ENCODE data around the genes CYSTM1, PCDHB2 and PCDHB4.

DNA sequence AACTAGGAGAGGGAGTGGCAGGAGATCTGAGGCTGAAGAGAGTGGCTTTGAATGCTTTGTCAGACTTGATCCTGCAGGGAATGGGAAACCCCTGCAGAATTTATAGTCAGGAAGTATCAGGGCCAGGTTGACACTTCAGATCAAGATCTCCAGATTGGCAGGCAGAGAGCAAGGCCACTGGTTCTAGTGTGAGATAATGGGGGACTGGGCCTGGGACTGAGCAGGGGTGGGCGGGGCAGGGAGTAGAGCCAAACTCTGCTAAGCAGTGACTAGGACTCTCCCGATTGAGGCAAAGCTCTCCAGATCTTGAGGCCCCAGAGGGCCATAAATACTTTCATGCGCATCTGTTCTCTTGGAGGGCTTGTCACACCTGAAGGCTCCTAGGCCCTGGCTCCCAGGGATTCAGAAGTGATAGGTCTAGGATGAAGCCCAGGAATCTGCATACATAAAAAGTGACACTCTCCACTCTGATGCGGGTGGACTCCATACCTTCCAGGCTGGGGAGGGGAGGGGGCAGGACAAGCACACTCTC is 9.3 kb upstream of the CYSTM1 start:
- PRO-cap = no peak
- RAMPAGE, long total RNA = no peak

DNA sequence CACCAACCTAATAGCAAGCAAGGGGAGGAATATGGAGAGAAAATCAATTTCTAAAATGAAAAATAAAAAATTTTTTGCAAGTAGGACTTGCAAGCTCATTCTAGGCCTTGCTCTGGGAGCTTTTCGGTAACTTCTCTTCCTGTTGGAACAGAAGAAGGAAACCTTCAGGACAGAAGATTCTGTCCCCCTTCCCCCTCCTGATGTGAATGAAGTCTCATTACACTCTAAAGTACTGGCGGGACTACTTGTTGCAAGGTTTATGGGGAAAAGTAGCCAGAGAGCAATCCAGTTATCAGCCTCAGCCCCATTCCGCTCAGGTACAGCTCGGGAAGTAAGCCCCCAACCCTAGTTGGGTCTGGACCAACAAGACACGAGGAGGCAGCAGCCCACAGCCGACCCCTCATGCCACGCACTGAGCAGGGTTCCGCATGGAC is 559 bp upstream of the CYSTM1 start:
- PRO-cap = no peak
- RAMPAGE, long total RNA = no peak

- PRO-cap = bidirectional peak, plus-strand start at chr5:140175211, minus-strand start at chr5:140175017
- RAMPAGE, long total RNA = start-site peak on the plus strand at chr5:140175084-140175241, 1,090 and 1,090 reads in 2 replicates
These were observed at the start of gene CYSTM1 for GRCh38 chr5:140174846-140175366. Gene CYSTM1, plus strand, starts transcription at chr5:140175188.

DNA sequence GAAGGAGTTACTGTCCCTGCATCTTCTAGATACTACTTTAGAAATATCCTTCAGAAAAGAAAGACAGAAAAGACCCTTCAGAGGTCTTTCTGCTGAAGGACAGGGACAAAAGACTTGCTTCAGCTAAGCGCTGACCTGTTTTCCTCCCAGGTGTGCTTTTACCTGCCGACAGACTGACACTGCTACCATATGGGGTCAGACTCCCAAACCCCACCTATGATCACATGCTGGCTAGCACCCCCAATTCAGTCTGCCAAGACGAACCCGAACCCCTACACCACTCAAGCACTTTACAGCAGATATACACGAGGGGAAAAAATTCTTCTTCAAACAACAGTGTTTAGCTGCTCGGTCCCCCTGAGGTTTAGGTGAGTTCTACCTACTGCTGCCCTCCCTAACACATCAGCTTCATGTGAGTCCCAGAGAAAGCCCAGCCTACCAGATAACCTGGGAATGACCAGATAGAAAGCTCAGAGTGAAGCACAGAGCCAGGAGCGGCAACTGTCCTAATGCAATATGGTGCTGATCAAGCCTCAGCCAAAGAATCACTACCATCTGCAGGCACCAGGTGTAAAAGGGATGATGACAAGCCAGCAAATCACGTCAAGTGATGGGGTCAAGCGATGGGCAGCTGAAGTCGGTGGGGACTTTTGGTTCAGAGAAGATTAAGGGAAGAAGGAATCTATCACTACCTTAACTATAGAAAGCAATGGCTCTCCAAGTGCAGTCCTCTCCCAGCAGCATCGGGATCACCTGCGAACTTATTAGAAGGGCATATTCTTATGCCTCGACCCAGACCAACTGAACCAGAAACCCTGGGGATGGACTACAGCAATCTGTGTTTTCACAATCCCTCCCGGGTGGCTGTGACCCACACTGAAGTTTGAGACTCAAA is 49.5 kb downstream of the PFDN1 start:
- PRO-cap = no peak
- RAMPAGE, long total RNA = no peak

- PRO-cap = unidirectional peak, plus-strand start at chr5:140293993
- RAMPAGE, long total RNA = no peak
These were observed 9.1 kb downstream of the PFDN1 start for GRCh38 chr5:140293805-140294228.

GRCh38 chr5:140333721-140334534 is 12.5 kb downstream of the HBEGF start:
- PRO-cap = no peak
- RAMPAGE, long total RNA = no peak

GRCh38 chr5:140445690-140446196 is 44.1 kb downstream of the ANKHD1 start:
- PRO-cap = no peak
- RAMPAGE, long total RNA = no peak

GRCh38 chr5:140486526-140487102 is 60.8 kb upstream of the EIF4EBP3 start:
- PRO-cap = no peak
- RAMPAGE, long total RNA = no peak

- PRO-cap = no peak
- RAMPAGE, long total RNA = no peak
These were observed 21.9 kb downstream of the CD14 start for GRCh38 chr5:140610940-140611662.

GRCh38 chr5:140632886-140633034 is 215 bp downstream of the CD14 start:
- PRO-cap = no peak
- RAMPAGE, long total RNA = no peak

GRCh38 chr5:140674592-140675242 is 1.3 kb upstream of the DND1 start:
- PRO-cap = no peak
- RAMPAGE, long total RNA = no peak

DNA sequence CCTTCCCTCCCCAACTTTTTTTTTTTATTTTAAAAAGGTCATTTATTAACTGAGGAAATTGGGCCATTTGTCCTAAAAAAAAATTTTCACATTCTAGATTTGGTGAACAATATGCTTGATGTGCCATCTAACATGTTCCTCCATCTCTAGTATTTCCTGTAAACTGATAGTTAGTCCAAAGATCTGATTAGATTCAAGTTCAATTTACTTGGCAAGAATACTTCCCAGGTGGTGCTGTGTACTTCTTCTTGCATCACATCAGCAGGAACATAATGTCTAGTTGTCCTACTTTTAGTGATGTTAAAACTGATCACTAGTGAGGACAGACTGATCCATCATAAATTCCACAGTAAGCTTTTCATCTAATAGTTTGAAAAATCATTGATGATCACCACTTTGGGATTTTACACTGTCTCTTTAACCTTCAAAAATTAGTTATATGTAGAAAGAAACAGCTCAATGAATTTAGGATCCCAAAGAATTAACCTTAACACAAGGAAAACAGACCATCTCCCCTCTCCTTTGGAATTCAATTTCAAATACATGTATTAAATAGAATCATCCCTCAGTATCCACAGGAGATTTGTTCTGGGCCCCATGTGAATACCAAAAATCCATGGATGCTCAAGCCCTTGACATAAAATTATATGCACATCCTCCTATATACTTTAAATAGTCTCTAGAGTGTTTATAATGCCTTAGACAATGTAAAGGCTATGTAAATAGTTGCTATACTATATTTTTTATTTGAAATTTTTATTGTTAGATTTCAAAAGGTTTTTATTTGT is 2.3 kb downstream of the HARS1 start:
- PRO-cap = no peak
- RAMPAGE, long total RNA = no peak

DNA sequence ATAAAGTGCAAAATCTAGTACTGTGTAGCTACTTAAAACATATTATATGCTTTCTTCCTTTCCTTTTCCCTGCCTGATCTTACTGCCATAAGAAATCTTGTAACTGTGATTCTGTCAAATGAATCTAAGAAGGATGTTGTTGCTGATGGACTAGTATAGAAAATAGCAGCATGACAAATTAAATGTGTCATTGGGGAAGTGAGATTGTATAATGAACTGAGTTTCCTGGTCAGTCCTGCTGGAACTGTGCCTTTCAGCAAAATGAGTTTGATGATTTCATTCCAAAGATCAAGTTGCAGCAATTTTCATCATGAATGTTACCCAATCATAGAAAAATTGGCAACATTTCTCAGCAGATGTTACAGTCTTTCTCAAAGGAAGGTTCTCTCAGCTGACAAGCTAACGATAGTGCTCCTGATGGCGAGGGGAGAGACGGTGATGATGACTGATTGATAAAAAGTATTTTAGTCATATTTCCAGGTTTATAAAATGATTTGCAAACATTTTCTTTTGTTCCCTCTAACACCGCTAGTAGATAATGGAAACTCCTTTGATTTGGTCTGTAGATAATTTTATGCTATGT is 10.7 kb downstream of the PCDHAC2 start:
- PRO-cap = no peak
- RAMPAGE, long total RNA = no peak

- PRO-cap = no peak
- RAMPAGE, long total RNA = no peak
These were observed 35.8 kb downstream of the PCDHAC2 start for GRCh38 chr5:141001830-141002770.

DNA sequence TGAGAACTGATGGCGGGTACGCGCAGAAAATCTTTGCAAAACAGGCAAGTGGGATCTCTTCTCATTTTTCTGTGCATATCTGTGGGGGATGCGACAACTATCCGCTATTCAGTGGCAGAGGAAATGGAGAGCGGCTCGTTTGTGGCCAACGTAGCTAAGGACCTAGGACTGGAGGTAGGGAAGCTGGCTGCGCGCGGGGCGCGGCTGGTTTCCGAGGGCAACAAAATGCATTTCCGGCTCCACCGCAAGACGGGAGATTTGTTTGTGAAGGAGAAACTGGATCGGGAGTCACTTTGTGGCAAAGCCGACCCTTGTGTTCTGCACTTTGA is 252 bp downstream of the PCDHB1 start:
- PRO-cap = no peak
- RAMPAGE, long total RNA = no peak

- PRO-cap = unidirectional peak, plus-strand start at chr5:141094635
- RAMPAGE, long total RNA = no peak
These were observed at the start of gene PCDHB2 for GRCh38 chr5:141094443-141095269. Gene PCDHB2, plus strand, starts transcription at chr5:141094615.

DNA sequence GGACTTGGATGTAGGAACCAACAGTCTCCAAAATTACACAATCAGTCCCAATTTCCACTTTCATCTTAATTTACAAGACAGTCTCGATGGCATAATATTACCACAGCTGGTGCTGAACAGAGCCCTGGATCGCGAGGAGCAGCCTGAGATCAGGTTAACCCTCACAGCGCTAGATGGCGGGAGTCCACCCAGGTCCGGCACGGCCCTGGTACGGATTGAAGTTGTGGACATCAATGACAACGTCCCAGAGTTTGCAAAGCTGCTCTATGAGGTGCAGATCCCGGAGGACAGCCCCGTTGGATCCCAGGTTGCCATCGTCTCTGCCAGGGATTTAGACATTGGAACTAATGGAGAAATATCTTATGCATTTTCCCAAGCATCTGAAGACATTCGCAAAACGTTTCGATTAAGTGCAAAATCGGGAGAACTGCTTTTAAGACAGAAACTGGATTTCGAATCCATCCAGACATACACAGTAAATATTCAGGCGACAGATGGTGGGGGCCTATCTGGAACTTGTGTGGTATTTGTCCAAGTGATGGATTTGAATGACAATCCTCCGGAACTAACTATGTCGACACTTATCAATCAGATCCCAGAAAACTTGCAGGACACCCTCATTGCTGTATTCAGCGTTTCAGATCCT is 978 bp downstream of the PCDHB2 start:
- PRO-cap = no peak
- RAMPAGE, long total RNA = no peak

- PRO-cap = unidirectional peak, plus-strand start at chr5:141121812
- RAMPAGE, long total RNA = no peak
These were observed at the start of gene PCDHB4 for GRCh38 chr5:141121625-141121929. Gene PCDHB4, plus strand, starts transcription at chr5:141121818.

- PRO-cap = no peak
- RAMPAGE, long total RNA = no peak
These were observed 1.5 kb downstream of the PCDHB8 start for GRCh38 chr5:141179065-141179416.

GRCh38 chr5:141209443-141210082 is 1.0 kb downstream of the PCDHB12 start:
- PRO-cap = no peak
- RAMPAGE, long total RNA = no peak